ENCODE results near the gene SLC30A1.

- CAGE, long polyA plus RNA = no peak
- RRBS = 43% methylated on average over 4 of the region's 11 CpGs
Measured at GRCh38 chr1:210250608-210251038, 18.0 kb downstream of the SERTAD4 start.

DNA sequence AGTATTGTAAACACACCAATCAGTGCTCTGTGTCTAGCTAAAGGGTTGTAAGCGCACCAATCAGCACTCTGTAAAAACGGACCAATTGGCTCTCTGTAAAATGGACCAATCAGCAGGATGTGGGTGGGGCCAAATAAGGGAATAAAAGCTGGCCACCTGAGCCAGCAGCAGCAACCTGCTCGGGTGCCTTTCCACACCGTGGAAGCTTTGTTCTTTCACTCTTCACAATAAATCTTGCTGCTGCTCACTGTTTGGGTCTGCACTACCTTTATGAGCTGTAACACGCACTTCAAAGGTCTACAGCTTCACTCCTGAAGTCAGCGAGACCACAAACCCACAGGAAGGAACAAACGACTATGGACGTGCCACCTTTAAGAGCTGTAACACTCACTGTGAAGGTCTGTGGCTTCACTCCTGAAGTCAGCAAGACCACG is 30.2 kb upstream of the RCOR3 start:
- CAGE, long polyA plus RNA = no peak
- RRBS = no CpG with 5 or more reads among the region's 9 CpGs

GRCh38 chr1:211259633-211260208 is 555 bp downstream of the RCOR3 start:
- CAGE, long polyA plus RNA = no peak
- RRBS = 2% methylated on average over 9 of the region's 42 CpGs

GRCh38 chr1:211367691-211368321 is 41.2 kb downstream of the TRAF5 start:
- CAGE, long polyA plus RNA = no peak
- RRBS = no CpG with 5 or more reads among the region's 3 CpGs

DNA sequence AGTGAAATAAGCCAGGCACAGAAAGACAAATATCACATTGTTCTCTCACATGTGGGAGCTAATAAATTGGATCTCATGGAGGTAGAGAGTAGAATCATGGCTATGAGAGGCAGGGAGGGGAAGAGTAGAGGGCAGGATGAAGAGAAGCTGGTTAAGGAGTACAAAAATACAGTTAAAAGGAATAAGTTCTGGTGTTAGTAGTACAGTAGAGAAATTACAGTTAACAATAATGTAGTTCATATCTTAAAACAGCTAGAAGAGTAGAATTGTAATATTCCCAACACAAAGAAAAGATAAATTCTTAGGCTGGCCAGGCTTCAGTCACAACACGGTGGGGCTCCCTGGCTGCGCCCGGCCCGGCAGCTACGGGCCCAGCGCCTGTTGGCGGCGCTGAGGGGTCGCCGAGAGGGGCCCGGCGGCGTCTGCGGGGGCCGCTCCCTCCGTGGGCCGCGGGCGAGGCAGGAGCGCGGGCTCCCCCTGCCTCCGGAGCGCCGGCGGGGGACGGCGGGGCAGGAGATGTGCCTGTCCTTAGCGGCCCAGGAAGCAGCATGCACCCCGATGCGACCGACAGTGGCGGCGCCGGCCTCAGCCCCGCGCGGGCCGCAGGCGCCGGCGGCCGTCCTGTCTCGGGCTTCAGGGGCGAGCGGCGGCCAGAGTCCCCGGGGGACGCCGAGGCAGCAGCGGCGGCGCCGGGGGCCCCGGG is 75.8 kb downstream of the RD3 start:
- CAGE, long polyA plus RNA = no peak
- RRBS = 7% methylated on average over 9 of the region's 54 CpGs

DNA sequence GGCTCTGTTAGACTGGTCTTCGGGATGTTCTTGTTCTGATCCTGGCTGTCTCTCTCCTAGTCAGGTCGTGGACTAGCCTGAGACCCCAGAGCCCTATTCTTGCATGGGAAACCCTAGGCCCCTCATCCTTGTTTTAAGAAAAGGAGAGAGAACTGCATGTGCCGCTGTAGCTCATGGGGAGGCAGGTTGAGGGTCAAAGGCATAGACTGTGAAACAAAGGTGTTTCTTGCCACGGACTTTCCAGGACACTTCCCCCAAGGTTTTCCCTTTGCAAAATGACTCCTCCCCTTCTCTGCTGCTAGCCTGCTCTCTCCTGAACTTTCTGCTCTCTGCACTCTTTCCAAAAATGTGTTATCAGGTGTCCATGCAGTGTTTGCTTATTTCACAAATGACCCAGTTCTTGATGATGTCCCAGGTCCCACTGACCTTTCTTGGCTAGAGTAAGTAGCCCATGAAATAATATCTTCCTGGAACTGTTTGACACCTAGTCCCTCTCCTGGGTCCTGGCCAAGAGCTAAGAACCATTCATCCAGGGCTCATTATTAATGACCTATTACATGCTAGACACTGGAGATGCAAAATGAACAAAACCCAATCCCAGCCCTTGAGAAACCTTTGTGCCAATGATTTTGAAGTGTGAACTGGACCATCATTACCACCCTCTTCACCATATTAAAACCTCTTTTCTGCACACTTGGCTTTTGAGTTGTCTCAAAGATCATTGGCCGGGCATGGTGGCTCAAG is 29.4 kb upstream of the RD3 start:
- CAGE, long polyA plus RNA = no peak
- RRBS = no CpG with 5 or more reads among the region's 5 CpGs

DNA sequence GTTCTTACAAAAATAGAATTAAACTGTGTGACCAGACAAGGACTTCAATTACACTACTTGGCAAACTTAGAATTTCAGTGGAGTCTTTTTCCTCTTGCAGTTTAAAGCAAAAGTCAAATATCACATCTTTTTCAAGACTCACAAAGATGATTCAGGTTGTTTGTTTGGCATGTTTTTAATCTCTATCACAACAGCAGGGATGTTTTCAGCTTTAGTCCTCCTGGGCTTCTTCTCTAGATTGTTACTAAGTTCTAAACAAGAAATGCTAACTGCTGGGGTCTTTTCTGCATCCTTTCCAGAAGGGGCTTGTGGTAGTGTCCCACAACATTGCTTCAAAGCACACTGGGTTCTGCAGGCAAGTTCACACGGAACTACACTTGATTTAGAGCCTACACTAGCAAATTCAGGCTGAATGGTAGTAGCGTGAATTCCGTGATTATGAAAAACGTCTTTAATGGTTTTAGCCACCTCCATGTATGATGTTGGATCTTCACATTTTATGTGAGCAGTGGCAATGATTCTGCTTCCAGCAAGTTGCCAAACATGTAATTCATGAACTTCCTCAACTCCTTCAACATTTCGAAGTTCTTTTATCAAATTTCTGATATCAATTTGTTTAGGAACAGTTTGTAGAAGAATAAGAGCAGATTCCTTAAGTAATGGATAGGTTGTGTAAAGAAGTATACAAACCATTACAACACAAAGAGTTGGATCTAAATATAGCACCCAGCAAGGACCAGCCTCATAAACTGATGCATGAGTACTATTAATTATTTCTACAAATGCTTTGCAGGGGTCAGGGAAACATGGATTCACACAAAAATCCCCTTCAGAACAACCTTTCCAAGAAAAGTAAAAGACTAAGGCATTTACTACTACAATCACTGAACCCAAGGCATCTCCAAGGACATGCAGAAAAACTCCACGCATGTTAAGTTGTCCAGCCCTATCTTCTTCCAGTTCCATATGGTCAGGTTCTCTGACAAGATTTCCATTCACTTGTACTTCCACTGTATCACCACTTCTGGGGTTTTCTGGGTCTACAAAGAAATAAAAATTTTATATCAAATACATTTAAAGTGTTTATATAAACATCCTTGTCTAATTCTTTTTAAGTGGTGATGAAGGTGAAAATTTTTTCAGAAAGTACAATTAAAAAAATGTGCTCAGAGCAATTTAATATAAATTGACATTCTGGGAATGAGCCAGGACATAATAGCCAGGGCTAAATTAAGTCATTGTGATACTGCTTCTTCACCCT is 3.3 kb downstream of the SLC30A1 start:
- CAGE, long polyA plus RNA = no peak
- RRBS = no CpG with 5 or more reads among the region's 6 CpGs

DNA sequence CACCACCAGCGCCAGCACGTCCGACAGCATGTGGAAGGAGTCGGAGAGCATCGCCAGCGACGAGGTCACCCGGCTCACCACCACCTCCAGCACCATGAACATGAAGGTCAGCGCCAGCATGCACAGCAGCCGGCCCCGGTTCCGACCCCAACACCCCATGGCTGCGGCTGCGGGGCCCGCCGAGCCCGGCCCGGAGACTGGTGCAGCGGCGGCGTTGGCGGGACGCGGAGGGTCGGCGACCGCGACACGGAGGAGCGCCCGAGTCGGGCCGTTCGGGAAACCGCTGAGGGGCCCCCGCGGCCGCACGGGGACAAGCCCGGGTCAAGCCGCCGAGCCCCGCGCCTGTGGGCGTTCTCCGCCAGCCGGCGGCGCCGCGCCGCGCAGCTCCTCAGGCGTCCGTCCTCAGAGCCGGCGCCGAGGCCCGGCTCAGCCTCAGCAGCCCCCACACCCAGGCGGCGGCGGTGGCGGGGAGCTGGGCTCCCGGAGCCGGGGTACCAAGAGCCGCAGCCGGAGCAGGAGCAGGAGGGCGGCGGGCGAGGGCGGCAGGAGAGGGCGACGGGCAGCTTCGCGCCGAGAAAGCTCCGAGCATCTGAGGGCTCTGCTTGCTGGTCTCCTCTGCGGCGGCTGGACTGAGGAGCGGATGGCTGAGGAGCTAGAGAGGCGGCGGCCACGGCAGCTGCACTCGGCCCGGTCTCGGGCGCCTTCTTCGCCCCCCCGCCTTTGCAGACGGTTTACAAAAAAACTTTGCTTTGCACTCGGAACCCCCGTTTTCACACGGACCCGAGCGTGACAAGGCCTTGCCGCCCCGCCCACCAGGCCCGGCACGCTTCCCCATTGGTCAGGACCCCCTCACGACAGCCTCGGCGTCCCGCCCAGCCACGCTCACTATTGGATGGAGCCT is at the start of gene SLC30A1:
Gene SLC30A1, minus strand, starts transcription at position 708 of the 901 bp plus-strand sequence.
- CAGE, long polyA plus RNA = no peak
- RRBS = 2% methylated on average over 37 of the region's 104 CpGs

DNA sequence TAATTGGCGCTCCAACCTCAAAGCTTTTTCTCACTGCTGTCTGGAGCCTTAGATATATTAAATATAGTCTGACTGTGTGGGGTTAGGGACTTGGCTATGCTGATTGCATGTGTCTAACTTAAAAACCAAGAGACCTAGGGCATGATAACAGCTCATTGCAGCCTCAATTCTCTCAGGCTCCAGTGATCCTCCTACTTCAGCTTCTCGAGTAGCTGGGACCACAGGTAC is 64.8 kb upstream of the NEK2 start:
- CAGE, long polyA plus RNA = no peak
- RRBS = no CpG with 5 or more reads among the region's 2 CpGs

DNA sequence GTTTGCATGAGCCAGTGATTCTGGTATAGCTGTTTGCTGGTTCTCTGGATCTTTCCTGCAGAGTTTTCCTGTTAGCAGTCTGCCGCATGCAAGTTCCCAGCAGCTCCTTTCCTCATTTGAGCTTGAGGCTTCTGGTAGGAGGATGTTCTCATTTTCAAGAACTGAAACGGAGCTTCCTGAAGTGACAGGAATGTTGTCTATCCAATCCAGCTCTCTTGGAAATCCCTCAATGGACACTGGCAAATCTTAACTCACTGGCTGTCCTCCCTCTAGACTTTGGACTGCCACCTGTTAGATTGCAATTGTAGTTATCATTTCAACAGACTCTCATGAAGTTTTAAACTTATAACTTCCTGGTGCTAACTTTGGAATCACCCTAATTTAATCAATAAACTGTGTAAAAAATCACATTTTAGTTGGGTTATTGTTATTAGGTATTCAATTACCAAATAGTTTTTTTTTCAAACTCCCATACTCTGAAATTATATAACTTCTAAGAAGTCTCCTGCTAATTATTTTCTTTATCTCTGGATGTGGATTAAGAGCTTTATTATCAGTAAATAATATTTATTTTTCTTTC is 73.4 kb upstream of the LPGAT1 start:
- CAGE, long polyA plus RNA = no peak
- RRBS = no CpG with 5 or more reads among the region's 2 CpGs

DNA sequence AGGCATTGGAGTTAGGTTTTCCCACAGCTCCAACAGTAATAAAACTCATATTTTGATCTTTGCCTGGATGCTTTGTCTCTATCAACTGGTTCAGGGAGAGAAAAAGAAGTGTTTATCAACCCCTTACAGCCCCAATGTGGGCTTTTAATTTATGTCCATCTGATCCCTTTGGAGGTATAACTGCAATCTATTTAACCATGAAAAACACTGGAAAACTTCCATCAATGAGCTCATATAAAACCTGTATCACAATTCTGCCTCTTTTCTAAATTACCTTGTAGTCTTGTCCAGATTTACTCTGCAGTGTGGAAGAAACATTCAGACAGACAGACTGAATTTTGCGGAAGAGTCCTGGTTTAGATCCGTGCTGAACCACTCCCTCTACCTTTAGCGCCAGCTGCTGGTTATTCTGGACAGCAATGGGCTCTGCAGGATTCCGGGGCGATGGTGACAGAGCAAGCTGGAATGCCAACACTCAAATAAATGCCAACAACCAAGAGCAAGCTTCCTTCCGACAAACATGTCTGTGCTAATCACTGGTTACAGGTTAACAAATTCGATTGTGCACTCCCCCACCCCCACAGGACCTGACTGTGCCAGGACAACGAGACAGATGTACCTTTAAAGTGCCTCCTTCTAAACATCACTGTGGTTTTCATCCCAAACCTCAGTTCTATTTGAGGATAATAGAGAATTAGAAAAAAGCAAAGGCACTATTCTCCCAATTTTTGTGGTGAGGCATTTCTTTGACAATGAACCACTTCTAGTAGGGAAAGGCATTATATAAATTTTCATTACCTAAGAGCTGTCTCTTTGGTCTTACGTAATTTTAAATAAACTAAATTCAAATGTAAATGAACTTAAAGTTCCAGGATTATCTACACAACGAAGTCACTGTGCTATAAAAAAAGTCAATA is 90.6 kb downstream of the INTS7 start:
- CAGE, long polyA plus RNA = no peak
- RRBS = no CpG with 5 or more reads among the region's 10 CpGs

- CAGE, long polyA plus RNA = no peak
- RRBS = no CpG with 5 or more reads among the region's 4 CpGs
Measured at GRCh38 chr1:212074162-212074796, 38.7 kb downstream of the DTL start.

GRCh38 chr1:212225197-212226480 is 59.6 kb upstream of the PPP2R5A start:
- CAGE, long polyA plus RNA = no peak
- RRBS = no CpG with 5 or more reads among the region's 14 CpGs

DNA sequence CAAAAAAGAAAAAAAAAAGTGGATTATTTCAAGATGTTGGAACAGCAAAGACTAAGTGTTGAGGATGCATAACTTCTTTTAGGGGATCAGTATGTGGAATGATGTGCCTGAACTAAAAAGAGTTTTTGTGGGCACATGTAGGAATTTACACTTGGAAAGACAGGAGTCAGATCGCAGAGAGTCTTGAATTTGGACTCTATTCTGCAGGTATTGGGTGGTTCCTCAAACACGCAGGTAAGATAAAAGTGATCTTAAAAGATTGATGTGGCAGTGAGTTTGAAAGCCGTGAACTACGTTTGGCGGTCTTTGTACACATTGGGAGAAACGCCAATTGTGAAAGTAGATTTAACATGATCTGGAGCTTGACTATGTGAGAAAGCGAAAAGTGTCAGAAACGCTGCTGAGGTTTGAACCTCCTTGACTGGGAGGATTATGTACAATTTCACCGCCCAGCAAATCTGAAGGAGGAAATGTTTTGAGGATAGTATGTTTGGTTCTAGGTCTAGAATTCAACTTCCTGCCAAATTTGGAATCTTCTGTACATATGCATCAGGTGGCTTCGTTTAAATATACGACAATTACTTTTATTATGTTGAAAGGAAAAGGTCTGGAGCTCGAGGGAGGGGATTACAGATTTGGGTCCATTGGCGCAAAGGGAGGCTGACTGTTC is 1.4 kb upstream of the PPP2R5A start:
- CAGE, long polyA plus RNA = no peak
- RRBS = no CpG with 5 or more reads among the region's 13 CpGs

GRCh38 chr1:212353163-212353657 is 61.5 kb downstream of the PACC1 start:
- CAGE, long polyA plus RNA = no peak
- RRBS = no CpG with 5 or more reads among the region's 2 CpGs

DNA sequence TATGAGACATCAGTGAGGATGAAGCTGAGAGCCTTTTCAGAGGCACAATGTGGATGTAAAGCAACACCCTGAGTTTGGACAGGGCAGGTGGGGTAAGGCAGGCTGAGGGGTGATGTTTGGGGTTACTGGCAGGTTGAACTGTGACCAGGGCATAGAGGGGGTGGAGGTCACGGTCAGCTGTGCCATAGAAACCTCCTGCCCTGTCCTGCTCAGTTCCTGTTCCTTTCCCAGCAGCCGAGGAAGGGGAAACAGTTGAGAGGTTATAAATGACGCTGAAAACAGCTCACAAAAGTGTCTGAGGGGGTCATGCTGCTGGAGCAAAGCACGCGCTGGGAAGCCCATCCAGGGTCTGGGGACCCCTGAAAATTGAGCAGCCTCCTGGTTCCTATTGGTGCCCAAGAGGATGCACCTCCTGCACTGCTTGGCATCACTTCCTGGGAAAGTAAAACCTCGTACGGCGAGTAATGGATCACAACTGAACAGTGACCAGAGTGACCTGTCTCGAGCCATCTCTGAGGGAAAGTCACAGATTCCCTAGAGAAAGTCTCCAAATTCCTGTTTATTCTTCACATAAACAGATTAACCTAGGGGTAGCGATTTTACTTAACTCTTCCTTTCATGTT is 42.0 kb upstream of the ATF3 start:
- CAGE, long polyA plus RNA = no peak
- RRBS = no CpG with 5 or more reads among the region's 10 CpGs

- CAGE, long polyA plus RNA = no peak
- RRBS = no CpG with 5 or more reads among the region's 7 CpGs
Measured at GRCh38 chr1:212567051-212567682, 41.4 kb upstream of the ATF3 start.

GRCh38 chr1:212605917-212606457 is 2.6 kb upstream of the ATF3 start:
- CAGE, long polyA plus RNA = no peak
- RRBS = no CpG with 5 or more reads among the region's 7 CpGs

DNA sequence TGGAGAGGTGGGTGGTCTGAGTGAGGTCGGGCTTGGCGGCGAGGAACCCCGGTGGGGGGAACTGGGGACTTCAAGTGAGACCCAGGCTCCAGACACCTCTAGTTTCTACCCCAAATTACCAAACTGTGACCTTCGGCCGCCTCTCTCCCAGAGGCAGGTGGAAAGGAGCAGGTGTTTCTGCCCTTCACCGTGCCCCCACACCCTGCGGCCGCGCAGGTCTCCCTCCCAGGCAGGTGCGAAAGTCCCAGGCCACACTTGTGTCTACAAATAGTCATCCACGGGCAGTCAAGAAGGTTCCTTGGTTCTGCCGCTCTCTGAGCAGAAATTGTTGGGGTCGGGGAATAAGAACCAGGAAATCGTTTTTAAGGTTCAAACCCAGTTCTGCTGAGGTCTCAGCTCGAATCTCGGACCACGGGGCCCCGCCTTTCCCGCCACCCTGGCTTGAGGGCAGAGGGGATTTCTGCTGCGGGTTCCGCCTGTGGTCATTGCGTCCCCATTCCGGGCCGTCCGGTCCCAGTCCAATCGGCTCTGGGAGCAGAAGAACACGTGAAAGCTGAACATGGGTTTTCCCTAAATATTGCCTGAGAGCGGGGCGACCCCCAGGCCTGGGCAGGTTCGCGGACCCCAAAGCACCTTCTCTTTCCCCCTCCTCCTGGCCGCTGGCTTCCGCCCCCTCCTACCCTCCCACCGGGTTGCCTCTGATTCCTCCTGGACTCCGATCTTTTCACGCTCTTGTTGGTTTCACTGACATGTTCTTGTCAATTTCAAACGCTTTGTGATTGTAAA is 1.2 kb upstream of the ATF3 start:
- CAGE, long polyA plus RNA = no peak
- RRBS = 3% methylated on average over 4 of the region's 38 CpGs

DNA sequence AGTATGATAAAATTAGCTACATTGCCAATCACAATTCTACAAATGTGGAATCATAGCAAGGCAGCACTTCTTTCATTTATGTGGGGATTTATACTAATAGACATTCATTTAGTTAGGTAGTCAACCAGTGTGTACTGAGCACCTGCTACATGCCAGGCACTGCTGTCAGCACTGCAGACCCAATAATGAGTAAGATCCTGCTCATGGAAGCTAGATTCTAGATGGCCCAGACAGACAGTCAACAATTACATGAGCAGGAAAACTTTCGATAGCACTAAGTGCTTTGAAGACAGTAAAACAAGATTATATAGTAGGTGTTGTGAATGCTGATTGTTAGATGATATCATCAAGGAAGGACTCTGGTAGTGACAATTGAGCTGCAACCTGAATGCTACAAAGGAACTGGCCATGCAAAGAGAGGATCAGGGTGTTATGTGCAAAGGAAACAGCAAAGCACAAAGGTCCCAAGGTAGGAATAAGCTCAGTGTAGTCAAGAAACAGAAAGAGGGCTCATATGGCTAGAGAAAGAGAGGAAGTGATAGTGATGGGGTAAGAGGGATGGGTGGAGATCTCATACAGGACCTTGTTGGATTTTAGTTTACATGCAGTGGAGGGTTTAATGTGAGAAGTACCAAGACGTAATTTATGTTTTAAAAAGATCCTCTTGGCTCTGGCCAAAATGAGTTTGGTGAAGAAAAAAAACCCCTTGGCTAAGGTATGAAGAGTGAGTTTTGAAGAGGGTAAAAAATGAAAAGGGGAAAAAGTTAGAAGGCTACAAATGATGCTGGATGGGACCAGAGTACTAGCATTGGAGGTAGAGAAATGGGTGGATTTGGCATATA is 7.1 kb downstream of the TATDN3 start:
- CAGE, long polyA plus RNA = no peak
- RRBS = no CpG with 5 or more reads among the region's 2 CpGs

Measured in AG04450 (cell line).